LUHMES (cell line): ENCODE data around the gene REG4.

GRCh38 chr1:116950502-116951134 lies 40.9 kb downstream of the PTGFRN start:
- PRO-cap: no peak

GRCh38 chr1:116960999-116961370 lies 40.6 kb upstream of the CD101 start:
- PRO-cap: no peak

DNA sequence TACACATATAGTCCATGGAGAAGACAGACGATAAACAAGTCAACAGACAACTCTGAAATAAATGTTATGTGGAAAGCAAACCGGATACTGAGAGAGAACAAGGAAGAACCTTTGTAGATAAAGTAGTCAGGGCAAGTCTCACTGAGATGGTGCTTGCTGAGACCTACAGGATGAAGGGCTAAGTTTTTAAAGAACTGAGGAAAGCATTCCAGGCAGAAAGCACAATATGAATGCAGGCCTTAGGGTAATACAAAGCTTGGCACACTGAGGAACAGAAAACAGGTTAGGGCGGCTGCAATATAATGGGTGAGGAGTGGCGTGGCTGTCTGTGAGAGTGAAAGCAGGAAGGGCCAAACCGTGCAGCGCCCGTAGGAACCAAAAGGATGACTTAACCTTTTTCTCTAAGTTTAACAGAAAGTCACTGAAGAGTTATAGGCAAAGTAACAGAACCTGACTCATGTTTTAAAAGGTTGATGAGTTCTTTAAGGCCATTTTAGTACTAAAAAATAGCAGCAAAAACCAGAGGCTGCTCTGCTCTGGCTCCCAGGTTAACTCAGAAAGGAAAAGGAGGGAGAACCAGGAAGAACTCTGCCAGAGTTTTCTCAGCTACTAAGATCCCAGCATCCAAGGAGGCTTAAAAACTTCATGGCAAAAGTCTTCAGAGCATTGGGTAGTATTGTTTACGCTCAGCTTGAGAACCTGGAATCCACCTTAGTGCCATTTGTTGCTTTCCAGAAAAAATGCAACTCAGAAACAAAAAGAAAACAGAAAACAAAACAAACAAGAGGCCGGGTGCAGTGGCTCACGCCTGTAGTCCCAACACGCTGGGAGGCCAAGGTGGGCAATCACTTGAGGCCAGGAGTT lies 8.6 kb upstream of the TTF2 start:
- PRO-cap: no peak

DNA sequence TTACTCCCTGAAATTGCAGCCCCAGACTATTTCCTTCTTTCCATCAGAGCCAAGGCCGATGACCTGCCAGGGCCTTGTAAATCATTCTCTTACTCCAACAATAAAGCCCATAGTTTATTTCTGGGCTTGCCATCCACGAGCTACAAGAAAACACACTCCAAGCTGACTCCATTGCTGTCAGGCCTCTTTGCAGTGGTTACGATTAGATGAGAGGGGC lies 21.3 kb upstream of the VTCN1 start:
- PRO-cap: no peak

GRCh38 chr1:117363377-117364429 lies 3.5 kb upstream of the MAN1A2 start:
- PRO-cap: no peak

DNA sequence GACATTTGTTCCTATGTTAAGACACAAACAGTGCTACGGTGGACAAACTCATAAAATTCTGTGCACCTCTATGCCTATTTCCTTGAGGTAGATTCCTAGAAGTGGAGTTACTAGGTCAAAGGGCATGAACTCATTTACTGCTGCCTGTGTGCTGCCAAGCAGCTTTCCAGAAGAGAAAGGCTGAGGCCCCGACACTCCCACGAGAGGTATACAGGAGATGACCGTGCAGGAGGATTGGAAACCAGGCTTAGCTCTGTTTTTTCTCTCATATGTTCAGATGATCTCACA lies 34.3 kb upstream of the TENT5C start:
- PRO-cap: no peak

DNA sequence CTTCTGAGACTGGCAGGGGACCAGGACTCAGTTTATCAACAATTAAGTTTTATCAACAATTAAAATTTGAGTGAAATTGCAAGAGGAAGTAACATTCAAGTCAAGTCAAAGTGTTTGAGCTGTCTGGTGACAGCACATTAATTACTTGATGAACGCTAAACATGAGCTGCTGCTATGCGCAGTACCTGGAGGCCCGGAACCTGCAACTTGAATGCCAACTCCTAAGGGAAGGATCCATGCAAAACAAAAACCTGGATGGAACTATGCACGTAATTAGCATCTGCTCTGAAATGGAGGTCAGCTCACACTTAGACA lies 6.5 kb downstream of the TENT5C start:
- PRO-cap: no peak

- PRO-cap: no peak
These were observed 106.7 kb upstream of the SPAG17 start for GRCh38 chr1:118291610-118292227.

DNA sequence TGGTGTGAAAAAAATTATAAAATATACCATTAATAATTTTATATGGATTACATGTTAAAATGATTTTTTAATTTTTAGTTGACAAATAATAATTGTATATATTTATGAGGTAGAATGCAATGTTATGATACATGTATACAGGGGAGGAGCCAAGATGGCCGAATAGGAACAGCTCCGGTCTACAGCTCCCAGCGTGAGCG lies 136.0 kb downstream of the TBX15 start:
- PRO-cap: no peak

- PRO-cap: no peak
These were observed 20.9 kb upstream of the TBX15 start for GRCh38 chr1:119008895-119009522.

DNA sequence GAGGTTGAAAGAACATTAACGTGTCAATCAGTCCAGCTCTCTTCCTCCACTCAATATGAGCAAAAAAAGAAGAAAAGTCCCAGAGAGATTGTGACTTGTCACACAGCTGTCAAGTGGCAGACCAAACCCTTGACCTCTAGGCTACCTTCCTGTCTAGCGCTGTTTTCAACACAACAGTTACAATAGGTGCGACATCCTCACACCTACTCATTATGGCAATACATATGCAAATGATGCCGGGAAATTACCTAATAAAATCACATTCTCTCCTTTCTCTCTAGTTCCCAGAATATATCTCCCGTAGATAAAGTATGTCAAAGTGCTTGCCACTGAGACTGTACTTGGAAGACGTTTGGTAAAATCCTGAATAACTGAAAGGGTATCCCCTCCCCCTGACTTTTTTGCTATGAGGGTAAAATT lies 988 bp downstream of the WARS2 start:
- PRO-cap: no peak

GRCh38 chr1:119326396-119326658 lies 42.3 kb upstream of the HAO2 start:
- PRO-cap: no peak

DNA sequence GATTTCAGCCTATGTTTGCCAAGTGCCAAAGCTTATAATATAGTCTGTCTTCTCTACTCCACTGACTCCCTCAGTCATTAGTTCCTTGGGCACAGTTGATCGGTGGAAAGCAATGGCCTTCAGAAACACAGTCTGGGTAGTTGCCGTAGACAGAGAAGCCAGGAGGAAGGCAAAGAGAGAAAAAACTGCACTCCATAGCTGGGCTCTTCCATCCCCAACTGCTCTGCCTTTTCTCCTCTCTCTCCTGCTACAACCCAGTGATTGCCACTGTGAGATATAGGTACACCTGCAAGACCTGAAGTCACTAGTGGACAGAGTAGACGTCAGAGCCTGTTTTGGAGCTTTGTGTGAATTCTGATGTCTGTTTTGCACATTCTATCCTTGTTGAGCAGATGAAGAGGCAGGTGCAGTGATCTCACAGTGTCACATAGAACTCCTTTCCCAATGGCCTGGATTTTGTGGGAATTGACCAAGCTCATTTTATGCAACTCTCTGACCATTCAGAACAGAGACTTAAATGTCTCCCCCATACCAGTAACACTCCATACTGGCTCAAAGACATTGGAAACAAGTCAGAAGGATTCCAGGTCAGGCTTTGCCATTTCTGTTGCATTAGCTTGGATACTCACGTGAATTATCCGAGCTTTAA lies 2.2 kb downstream of the HAO2 start:
- PRO-cap: no peak

DNA sequence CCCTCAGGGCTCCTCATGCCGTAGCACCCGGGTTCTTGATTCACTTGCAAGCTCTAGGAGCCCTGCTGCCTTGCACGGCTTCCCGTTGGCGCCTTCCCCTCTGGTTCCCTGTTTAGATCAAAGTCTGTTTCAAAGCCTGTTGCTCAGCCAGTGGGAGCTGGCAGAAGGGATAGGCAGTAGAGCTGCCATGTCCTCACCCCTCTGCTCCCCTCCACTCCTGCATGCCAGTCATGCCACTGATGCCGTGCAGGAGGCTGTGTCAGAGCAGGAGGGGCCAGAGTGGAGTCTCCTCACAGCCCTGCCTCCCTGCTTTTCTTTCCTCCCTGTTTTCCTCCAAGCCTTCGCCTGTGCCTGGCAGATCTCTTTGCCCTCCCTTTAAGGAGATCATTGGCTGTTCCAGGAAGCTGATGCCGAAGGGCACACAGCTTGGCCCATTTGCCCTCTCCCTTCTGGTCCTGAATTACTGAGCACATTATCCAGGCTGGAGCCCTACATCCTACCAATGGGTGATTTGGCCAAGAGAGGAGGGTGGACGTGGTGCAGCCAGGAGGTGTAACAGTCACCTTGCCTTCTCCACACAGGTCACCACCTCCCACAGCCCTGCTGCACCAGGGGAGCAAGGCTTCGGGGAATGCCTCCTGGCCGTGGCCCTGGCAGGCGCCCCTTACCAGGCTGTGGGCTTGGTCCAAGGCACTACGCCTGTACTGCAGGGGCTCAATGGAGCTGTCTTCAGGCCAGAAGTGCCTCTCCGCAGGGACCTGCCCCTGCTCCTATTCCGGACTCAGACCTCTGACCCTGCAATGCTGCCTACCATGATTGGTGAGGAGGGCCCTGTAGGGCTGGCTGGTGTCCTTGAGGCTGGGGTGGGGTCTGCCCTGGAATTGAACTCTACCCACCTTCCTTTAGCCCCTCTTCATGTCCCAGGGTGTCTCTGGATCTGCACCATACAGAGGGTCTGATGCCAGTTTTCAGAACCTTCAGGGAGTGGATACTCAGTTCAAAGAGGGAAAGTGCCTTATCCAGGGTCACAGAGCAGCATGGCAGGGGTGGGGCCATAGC lies 26.1 kb downstream of the HMGCS2 start:
- PRO-cap: no peak

- PRO-cap: no peak
These were observed 11.7 kb downstream of the REG4 start for GRCh38 chr1:119799477-119800116.

DNA sequence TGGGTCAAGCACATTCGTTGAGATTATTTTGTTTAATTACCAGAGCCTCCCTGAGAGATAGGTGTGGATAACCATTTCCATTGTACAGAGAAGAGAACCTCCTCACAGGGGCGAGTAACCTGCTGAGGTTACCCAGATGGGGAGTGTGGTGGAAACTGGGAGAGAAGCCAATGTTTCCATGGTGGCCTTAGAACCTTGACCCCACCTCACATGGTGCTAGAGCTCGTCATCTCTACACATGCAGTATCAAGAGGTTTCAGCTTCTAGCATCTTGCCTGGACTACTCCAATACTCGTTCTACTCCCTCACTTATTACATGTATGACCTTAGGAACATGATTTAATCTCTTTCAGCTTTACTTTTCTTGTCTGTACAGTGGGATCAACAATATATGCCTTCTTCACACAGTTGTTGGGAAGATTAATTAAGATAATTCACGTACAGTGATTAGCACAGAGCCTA lies 4.7 kb downstream of the REG4 start:
- PRO-cap: no peak

DNA sequence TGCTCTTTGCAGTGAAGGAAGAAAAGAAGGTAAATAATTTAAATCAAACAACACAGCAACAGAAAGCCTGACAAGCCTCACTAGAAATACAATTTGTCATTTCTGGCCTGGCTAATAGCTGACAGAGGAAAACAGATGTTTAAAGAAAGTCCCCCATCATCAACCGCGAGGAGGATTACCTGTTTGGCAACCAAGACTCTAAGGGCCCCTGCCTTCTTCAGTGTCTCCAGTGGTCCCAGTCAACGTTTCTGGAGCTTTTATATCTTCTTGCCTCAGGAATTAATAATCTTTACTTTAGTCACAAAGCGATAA lies at the start of gene REG4:
REG4 (minus strand) TSS at position 231 of the 312 bp plus-strand sequence.
- PRO-cap: no peak

DNA sequence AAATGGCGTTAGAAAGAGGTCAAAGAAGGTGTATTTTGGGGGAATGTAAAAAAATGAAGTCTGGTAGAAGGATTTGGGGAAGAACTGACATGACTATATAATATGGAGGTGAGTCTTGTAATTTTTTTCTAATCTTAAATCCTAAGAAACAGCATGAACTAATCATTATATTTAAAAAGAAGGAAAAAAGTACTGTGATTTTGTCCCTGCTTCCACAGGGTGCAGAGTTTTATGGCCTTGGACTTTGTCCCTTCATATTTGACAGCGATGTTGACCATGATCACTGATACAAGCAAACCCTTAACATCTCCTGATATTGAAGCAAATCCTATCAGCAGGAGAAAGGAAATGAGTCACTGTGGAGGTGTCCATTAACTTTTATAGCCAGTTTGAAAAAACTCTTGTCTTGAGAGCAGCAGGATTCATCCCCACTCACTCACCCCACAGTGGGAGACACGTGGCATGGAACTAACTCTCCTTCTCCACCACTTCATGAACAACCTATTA lies 5.1 kb upstream of the REG4 start:
- PRO-cap: no peak

- PRO-cap: no peak
These were observed 17.8 kb upstream of the ADAM30 start for GRCh38 chr1:119913946-119914734.

DNA sequence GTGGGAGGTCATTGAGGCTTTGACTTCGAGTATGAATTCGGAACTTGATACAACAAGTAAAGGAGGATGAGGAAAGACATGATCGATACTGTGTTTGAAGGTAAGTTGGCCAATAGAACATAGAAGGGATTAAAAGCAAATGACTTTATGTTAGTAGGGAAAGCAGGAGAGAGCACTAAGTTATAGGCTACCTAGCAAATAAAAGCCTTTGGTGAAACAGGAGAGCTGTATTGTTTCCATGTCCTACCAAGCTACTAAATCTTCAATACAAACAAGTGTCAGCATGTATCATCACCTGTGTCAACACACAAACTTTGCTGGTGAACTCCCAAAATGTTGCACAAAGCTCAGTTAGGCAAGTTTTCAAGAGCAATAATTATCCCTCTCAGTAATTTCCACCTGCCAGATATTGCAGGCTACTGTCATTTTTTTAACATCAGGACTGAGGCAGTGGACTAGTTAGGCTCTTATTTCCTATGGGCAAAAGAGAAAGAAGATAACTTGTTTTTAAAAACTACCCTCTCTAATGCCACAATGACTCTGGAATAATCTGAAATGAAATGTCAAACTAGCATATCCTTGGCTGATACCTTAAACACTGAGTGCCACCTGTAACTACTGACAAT lies 77.7 kb upstream of the ADAM30 start:
- PRO-cap: no peak